Measurements from ENCODE around the gene LTBP1.

- CAGE, long polyA plus RNA = no peak
- RRBS = no CpG with 5 or more reads among the region's 3 CpGs
Observed at GRCh38 chr2:30403553-30403927, 43.5 kb upstream of the LCLAT1 start.

- CAGE, long polyA plus RNA = no peak
- RRBS = no CpG with 5 or more reads among the region's 5 CpGs
Observed at GRCh38 chr2:30412149-30412880, 34.7 kb upstream of the LCLAT1 start.

DNA sequence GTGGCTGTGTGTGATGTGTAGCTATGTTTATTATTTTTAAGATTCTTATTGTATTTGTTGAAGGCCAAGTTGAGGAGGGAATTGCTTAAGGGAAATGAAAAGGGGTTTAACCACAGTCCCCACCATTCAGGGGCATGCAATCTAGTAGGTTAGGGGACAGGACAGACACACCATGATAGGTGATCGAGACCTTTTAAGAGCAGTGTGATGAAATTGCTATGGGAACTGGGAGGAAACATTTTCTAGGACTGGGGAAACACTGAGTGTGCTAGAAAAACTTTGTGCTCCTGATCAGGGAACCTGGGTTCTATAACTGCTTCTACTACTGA is 535 bp upstream of the LCLAT1 start:
- CAGE, long polyA plus RNA = no peak
- RRBS = no CpG with 5 or more reads among the region's 1 CpG

GRCh38 chr2:30514489-30515010 is 67.5 kb downstream of the LCLAT1 start:
- CAGE, long polyA plus RNA = no peak
- RRBS = no CpG with 5 or more reads among the region's 3 CpGs

DNA sequence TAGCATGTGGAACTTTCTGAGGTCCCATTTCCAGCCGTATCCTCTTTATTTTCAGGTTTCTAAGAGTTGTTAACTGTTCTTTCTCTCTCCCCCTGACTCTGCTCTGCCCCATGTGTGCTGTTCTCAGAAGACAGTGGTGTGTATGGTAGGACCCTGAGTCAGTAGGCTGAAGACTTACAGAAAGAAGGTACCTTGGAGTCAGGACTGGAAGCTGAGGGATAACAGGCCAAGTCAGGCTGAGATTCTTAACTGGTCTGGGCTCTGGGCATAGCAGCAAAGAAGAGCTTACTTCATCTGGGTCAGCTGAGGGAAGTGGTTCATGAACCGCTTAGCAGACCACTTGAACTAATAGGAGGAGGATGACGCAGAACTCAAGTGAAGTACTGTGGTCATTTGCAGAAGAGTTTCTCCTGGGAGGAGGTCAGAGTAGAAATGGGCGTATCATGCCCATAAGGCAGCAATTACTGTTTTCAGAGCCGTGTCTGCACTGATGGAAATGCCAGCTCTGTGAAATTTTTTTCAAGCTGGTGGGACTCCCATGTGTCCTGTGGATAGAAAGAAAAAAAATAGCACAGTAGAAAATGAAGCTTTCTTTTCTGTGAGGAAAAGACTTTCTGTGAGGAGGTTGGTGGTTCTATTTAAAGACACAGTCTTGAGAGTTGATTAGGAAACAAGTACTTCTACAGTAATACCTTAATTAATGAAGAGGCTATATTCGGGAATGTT is 164.6 kb downstream of the LCLAT1 start:
- CAGE, long polyA plus RNA = no peak
- RRBS = no CpG with 5 or more reads among the region's 6 CpGs

GRCh38 chr2:30775882-30776198 is 31.4 kb downstream of the CAPN13 start:
- CAGE, long polyA plus RNA = no peak
- RRBS = 86% methylated on average over 3 of the region's 5 CpGs

GRCh38 chr2:30904125-30904876 is 97.1 kb upstream of the CAPN13 start:
- CAGE, long polyA plus RNA = no peak
- RRBS = no CpG with 5 or more reads among the region's 30 CpGs

GRCh38 chr2:31928783-31929906 is 81.7 kb downstream of the MEMO1 start:
- CAGE, long polyA plus RNA = no peak
- RRBS = no CpG with 5 or more reads among the region's 5 CpGs

- CAGE, long polyA plus RNA = no peak
- RRBS = no CpG with 5 or more reads among the region's 2 CpGs
Observed at GRCh38 chr2:31941007-31941872, 69.6 kb downstream of the MEMO1 start.

GRCh38 chr2:31998345-31998841 is 12.4 kb downstream of the MEMO1 start:
- CAGE, long polyA plus RNA = no peak
- RRBS = no CpG with 5 or more reads among the region's 6 CpGs

DNA sequence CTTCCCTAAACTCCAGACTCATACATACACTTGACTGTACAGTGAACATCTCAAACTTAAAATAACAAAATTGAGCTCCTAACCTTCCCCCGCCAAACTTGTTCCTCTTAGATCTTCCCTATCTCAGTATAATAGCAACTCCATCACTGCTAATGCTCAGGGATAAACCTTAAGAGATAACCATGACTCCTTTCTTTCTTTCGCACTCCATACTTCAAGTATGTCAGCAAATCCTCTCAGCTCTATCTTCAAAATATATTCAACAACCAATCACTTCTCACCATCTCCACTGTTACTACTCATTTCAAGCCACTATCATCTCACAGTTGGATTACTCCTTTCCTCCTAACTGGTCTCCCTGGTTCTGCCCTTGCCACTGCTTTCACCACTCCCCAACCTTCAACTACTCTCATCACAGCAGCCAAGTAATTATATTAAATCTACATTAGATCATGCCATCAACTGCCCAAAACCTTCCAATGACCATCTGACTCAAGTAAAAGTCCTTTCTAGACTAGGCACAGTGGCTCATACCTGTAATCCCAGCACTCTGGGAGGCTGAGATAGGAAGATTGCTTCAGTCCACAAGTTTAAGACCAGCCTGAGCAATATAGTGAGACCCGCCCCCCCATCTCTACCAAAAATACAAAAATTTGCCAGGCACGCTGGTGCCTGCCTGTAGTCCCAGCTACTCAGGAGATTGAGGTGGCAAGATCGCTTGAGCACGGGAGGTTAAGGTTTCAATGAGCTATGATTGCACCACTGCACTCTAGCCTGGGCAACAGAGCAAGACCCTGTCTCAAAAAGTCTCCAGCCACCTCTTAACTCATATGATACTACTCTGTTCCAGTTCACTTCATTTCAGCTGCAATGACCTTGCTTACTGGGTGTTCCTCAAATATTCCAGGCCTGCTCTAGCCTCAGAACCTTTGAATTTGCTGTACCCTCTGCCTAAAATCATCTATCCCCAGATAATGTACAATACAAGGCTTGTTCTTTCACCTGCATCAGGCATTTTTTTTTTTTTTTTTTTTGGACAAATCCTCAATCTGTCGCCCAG is 11.6 kb downstream of the MEMO1 start:
- CAGE, long polyA plus RNA = no peak
- RRBS = no CpG with 5 or more reads among the region's 7 CpGs

- CAGE, long polyA plus RNA = no peak
- RRBS = no CpG with 5 or more reads among the region's 6 CpGs
Observed at GRCh38 chr2:32064378-32064878, 1.1 kb downstream of the SPAST start.

DNA sequence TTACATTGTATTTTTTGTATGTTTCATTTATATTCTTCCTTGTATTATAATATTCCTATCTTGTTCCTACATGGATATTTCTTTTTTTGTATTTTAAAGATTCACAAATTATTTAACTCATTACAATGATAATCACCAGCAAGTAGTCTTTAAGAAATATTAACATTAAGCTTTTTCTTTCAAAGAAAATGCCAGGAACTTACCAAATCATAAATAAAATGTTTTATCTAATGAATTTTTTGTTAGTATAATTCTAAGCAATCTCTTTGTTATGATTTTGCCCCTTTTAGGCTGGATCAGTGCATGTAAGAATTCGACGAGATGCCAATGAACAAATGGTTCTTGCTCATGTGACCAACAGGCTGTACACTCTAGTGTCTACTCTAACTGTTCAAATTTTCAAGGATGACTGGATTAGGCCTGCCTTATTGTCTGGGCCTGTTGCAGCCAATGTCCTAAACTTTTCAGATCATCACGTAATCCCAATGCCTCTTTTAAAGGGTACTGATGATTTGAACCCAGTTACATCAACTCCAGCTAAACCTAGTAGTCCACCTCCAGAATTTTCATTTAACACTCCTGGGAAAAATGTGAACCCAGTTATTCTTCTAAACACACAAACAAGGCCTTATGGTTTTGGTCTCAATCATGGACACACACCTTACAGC is 44.6 kb downstream of the NLRC4 start:
- CAGE, long polyA plus RNA = no peak
- RRBS = no CpG with 5 or more reads among the region's 3 CpGs

DNA sequence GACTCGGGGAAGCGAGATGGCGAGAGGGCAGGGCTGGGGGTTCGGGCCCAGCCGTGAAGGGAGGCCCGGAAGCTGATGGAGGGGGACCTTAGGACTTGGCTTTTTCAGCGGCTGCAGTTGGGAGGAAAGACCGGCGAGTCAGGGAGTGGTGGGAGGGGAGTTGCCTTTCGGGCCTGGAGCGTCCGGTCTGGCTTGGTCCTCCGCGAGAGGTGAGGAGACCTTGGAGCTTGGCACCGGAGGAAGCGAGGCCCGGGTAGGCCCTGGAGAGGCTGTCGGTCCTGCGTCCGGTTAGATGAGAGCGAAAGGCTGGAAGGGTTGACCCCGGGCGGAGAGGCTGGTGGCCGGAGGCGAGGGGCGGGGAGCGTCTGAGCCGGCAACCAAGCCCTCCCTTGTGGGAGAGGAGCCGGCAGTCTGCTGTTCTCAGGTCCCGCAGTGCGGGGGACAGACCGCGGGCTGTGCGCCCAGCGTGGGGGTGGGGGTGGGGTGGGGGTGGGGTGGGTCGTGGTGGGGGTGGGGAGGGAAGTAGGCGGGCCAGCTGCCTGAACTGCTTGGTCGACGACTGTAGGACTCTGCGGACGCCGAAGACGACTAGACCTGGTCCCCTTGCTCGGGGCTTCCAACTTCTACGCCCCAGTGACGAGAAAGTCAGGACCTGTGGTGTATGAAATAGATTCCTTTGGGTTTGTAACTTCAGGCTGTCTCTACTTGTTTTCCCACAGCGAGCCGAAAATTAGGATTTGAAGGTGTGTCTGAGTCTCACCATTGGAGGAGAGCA is 923 bp downstream of the BIRC6 start:
- CAGE, long polyA plus RNA = no peak
- RRBS = under 1% methylated on average over 14 of the region's 48 CpGs

GRCh38 chr2:32471939-32472742 is 115.3 kb downstream of the BIRC6 start:
- CAGE, long polyA plus RNA = no peak
- RRBS = no CpG with 5 or more reads among the region's 9 CpGs

- CAGE, long polyA plus RNA = no peak
- RRBS = 2% methylated on average over 57 of the region's 108 CpGs
Observed at GRCh38 chr2:32946156-32947334, at the start of gene LTBP1. Gene LTBP1 (plus strand): TSS chr2:32946953.

- CAGE, long polyA plus RNA = no peak
- RRBS = no CpG with 5 or more reads among the region's 1 CpG
Observed at GRCh38 chr2:33022139-33022530, 75.4 kb downstream of the LTBP1 start.

DNA sequence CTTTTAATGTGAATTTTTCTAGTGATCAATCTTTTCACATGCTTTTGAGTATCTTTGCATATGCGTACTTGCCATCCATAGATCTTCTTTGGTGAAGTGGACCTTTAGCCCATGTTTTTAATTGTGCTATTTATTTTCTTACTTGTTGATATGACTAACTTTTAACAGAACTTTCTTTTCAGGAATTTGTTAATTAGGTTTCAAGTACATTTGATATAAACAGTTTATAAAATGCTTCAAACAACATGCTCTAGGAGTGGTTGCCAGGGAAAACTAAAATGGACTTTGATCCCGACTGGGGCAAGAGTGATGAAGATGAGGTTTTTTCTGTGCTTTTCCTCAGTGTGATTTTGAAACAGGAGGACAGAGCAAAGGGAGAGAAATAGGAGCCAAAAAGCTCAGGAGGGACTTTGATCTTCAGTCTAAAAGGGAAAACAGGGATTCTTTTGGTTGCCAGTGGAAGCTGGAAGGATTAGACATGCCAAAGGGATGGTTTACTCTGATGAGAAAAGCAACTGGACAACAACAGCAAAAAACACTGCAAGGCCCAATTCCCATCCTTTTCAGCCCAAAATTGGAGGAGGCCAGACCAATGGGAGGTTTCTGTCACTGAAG is 95.4 kb downstream of the LTBP1 start:
- CAGE, long polyA plus RNA = no peak
- RRBS = no CpG with 5 or more reads among the region's 2 CpGs

DNA sequence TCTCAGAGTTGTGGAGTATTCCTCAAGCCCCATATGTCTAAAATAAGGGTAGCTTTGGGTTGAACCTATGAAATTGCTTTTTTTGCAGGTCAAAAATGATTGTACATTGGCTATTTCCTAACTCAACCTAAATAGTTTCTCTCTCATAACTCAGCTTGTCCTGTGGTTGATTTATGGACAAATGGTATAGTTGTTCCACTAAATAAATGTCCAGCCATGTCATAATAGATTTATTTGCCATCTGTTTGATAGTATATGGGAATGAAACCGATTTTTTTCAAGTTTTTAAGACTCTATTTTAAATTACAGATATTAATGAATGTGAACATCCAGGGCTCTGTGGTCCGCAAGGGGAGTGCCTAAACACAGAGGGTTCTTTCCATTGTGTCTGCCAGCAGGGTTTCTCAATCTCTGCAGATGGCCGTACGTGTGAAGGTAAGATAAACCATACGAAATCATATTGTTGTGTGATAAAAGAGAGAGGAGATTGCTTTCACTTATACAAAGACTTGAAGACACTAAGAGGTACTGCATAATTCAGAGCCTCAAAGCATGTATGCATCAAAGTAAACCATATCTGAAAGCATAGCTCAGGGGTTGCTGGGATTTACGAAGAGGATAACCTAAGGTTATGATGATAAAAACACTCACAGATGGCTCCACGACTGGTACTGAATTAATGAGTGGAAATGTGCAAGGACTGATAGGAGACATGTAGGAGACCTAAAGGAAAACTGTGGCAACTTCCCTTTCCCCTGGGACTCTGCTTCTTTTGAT is 161.4 kb upstream of the RASGRP3 start:
- CAGE, long polyA plus RNA = no peak
- RRBS = no CpG with 5 or more reads among the region's 7 CpGs

GRCh38 chr2:33442645-33443117 is 33.8 kb upstream of the RASGRP3 start:
- CAGE, long polyA plus RNA = no peak
- RRBS = no CpG with 5 or more reads among the region's 5 CpGs

All from BJ (cell line).